Mesenchymal stem cell of adipose (primary cell): Measurements from ENCODE around the gene ABCC4.

DNA sequence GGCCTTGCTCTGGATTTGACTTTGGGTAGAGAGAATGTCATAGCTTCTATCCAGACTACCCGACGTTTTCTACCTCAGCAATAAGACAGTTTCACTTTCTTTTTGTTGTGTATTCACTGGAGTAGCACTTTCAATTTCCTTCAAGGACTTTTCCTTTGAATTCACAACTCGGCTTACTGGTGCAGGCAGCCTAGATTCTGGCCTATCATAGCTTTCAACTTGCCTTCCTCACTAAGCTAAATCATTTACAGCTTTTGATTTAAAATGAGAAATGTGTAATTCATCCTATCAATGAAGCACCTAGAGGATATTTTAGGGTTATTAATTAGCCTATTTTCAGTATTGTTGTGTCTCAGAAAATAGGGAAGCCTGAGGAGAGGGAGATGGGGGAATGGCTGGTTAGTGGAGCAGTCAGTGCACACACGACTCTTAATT lies 420.3 kb upstream of the GPC6 start:
- CAGE, long polyA plus RNA = no peak

- CAGE, long polyA plus RNA = no peak
Measured at GRCh38 chr13:93244430-93244881, 17.8 kb downstream of the GPC6 start.

DNA sequence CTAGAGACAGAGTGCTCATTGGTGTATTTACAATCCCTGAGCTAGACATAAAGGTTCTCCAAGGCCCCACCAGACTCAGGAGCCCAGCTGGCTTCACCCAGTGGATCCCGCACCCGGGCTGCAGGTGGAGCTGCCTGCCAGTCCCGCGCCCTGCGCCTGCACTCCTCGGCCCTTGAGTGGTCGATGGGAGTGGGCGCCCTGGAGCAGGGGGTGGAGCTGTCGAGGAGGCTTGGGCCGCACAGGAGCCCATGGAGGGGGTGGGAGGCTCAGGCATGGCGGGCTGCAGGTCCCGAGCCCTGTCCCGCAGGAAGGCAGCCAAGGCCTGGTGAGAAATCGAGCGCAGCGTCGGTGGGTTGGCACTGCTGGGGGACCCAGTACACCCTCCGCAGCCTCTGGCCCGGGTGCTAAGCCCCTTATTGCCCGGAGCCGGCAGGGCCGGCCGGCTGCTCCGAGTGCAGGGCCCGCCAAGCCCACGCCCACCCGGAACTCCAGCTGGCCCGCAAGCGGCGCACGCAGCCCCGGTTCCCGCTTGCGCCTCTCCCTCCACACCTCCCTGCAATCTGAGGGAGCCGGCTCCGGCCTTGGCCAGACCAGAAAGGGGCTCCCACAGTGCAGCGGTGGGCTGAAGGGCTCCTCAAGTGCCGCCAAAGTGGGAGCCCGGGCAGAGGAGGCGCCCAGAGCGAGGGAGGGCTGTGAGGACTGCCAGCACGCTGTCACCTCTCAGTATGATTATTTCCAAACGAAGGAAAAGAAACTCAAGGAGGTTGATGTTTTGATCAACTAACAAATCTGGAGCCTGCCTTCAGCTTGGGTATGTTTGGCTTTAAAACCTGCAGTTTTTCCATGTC lies 228.2 kb downstream of the GPC6 start:
- CAGE, long polyA plus RNA = no peak

DNA sequence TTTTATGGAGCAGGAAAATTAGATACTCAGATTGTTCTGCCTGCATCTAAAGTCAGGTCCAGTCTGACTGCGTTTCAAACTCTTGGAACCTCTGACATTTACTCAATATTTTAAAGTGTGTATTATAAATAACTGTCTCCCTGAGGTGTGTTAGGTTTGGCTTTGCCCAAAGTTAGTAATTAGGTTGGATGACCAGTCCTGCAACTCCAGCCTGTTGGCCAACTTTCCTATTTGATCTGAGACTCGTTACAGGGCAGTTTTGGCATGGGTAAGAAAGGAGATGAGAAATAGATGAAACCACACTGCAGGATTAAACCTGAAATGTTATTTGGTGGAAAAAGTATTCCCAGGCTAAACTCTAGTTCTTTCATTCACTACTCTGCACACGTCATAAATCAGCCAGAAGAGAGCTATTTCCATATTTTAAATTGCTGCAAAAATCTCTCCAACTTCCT lies 357.1 kb downstream of the DCT start:
- CAGE, long polyA plus RNA = no peak

DNA sequence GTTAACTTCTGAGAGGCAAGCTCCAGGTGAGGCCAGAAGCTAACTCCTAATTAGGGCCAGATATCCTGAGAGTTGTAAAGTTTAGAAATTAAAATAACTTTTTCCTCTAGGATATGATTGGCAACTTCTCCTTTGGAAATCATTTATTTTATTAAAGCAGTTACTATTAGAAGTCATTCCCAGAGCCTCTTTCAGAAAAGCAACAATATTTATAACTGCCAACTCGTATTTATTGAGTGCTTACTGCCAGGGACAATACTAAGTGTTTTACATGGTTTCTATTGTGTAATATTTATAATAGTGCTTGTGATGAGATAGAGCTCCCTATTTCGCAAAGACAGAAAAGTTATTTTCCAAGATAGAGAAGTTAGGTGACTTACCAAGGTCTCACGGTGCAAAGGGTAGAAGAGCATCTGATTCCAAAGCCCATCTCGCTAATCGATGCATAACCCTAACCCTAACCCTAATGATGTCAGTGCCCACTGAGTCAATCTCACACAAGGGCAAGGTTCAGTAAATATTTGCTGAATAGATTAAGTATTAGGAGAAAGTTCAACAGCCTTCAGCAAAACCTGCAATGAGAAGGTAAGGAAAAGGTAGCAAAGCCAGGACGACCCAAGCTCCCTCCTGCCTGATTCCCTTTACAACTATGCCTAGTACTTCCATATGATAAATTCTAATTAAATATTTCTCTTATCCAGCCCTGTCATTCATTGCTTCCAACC lies 187.5 kb downstream of the DCT start:
- CAGE, long polyA plus RNA = no peak

DNA sequence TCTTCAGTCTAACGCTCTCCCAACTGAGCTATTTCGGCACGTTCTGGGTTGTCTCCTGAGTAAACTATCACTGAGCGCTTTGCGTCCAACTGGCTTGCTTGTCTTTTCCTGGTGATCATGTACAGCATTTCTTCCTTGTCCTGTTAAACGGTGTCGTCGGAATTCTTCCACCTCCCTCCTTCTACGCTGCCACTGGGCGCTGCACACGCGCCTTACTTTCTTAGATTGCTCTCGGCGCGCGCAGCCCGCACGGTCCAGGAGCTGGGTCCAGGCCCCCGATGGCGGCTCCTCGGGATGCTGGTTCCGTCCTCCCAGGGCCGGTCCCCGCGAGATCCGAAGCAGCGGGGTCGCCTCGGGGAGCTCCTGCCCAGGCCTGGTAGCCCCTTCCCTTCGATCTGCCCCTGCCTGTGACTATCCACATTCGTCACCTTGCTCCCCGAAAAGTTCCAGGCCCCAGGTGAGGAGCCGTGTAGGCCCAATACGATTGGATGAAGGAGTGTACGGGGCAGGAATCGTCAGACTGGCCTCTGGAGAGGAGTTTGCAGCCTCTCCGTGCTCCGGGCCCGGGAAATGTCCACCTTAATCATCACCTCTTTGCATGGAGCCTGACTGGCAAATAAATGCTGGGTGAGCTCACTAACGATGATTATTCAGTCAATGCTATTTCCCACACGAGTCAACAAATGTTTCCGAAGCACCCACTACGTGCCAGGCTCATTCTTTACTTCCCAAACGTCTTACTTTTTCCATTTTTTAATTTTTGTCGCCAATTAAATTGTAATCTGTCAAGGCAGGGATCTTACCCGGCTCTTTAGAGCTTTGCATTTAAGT lies 46.1 kb downstream of the TGDS start:
- CAGE, long polyA plus RNA = no peak

DNA sequence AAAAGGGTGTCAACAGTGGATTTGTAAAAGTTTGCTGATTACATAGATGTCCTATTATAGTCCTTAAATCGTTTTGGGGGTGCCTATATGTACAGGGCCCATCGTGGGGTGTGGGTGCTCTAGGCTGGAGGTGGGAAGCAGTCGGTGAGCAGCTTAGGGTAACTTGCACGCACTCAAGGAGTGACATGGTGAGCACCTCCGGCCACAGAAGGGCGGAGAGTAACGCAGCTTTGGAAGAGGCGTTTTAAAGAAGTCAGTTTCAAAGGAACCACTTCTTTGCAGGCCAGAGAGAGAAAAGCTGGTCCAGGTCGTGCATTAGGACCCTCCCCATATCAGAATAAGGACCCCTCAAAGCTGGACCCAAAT lies 363 bp downstream of the TGDS start:
- CAGE, long polyA plus RNA = no peak

DNA sequence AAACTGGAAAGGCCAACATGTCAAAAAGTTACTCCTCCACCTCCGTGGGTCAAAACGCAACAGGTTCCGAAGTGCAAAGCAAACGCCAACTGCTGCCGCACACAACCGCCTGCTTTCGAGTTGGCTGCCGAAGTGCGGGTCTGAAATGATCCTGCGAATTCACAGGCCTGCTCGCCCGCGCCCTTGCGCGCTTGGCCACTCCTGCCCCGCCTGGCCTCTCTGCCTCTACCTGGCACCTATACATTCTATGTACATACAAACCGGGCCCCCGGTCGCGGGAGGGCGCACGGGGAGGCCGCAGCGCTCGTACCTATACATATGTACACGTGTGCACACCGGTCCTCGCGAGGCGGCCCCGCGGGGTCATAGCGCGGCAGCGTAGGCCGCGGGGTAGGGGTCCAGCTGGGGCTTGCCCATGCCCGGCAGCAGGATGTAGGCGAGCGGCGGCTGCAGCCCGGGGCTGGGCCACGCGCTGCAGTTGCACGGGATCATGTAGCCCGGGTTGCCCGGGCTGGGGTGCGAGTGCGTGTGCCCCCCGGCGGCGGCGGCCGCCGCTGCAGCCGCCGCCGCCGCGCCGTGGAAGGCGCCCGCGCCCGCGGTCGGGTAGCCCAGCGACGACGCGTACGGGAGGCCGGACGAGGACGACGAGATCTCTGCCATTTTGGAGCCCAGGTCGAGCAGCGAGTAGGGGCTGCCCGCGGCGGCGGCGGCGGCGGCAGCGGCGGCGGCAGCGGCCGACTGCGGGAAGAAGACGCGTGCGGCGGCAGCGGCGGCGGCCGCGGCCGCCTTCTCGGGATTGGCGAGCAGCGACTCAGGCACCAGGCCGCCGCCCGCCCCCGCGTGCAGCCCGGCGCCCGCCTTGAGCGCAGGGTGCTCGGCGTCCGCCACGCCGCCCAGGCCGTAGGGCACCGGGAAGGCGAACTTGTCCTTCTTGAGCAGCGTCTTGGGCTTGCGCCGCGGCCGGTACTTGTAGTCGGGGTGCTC lies 1.2 kb downstream of the SOX21 start:
- CAGE, long polyA plus RNA = no peak

DNA sequence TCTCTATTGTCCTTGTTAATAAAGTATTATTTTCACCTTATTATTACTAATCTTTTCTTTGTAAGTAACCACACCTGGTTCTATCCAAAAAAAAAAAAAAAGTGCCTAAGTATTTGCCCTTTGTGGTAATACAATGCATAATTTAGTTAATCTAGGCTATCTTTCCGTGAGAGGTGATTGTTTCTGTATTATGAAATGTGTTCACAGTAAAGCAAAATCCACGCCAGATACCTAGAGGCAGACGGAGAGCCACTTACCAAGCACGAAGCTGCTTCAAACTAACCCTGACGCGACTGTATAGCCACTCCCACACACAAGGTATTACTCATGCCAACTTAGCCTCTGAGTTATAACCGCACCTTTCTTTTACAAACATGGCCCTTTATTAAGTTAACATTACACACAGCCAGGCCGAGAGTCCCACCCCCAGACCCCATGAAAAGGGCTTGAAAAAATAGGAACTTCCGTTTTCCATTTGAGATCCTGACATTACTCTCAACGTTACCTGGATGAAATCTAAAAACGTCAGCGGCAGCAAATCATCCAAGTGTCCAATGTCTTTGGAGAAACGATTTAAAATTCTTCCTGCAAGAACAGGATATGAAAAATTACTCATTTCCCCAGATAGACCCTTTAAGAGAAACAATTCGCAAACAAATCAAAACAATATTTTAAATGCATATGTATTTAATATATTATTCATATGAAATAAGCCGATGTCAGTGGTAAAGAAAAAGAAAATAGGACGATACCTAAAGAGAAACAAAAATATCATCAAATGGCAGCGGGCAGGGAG lies 185.6 kb downstream of the ABCC4 start:
- CAGE, long polyA plus RNA = no peak

DNA sequence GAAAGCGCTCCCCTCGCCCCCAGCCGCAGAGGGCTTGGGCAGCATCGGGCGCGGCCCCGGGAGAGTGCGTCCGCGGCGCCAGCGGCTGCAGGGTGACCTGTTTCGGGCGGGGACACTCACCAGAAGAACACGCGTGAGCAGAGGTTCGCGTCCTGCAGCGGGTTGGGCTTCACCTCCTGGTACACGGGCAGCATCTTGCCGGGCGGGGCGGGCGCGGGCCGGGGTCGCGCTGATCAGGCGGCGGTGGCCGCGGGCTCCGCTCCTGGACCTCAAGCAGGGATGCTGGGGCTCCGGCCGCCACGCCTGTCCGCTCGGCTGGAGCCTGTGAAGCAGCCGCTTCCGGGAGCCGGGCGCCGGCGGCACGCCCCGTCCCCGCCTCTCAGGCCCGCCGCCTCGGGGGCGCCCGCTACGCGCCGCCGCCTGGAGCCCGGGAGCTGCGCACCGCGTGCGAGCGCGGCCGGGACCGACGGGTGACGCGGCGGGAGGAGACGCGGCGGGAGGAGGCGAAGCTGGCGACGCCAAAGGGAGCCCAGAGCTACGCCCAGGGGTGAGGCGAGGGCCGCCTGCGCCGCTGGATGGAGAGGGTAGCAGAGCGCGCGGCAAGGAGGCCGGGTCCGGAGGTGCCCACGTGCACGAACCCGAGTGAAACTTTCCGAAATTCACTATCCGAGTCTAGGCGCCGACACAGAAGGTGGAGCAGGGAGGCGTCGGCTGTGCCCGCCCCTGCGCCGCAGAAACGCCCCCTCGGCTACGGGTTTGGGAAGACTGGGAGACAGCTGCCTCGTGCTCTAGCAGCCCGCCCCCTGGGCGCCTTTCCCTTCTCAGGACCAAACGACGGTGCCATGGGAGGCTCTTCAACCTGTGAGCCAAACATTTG lies at the start of gene ABCC4:
ABCC4 (minus strand) TSS at position 331 of the 877 bp plus-strand sequence.
- CAGE, long polyA plus RNA = no peak

GRCh38 chr13:95530334-95530768 lies 22.2 kb upstream of the CLDN10 start:
- CAGE, long polyA plus RNA = no peak

DNA sequence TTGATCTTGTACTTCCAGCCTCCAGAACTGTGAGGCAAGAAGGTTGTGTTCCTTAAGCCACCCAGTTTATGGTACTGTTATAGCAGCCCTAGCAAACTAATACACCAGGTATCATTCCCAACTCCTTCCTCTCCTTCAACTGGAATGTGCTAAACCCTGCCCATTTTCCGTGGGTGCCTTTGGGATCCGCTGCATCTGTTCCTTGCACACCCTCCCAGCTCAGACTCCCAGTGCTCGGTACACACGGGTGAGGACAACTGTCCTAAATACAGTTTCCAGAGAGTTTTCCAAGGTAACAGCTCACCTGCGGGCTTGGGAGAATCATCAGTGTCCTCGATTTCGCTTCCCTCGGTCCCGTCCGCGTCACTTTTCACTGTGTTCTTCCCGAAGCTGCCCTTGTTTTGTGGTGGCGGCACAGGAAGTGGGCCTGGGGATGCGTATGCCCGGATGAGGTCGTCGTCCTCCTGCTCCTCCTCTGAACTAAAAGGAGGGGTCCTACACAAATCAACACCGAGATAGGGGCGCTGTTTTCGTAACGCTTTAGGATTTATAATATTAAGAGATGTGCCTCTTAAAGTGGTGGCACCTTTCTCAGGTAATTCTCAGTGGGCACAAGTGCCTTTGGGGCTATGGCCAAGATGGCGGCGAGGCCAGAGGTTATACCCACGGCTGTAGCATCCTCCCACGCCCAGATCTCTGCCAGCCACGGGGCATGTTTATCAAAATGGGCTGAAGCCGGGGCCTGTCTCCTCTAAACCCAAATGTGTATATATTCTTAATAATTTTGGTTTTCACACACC lies 34.9 kb downstream of the CLDN10 start:
- CAGE, long polyA plus RNA = no peak

GRCh38 chr13:95713575-95713922 lies 36.6 kb downstream of the DNAJC3 start:
- CAGE, long polyA plus RNA = no peak

DNA sequence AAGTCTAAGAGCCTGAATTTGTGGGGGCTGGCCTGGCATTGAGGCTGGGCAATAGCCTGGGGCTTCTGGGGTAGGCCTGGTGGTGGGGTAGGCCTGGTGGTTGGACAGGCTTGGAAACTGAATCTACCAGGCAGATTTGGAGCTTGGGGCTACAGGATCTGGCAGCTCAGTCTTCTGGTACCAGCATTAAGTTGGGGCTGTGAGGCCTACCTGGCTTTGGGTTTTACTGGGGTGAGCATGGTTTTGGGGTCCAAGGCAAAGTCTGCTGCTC lies 176.9 kb downstream of the UGGT2 start:
- CAGE, long polyA plus RNA = no peak

GRCh38 chr13:96983922-96984297 lies 10.4 kb downstream of the OXGR1 start:
- CAGE, long polyA plus RNA = no peak

GRCh38 chr13:97190944-97191471 lies 31.1 kb upstream of the MBNL2 start:
- CAGE, long polyA plus RNA = no peak

DNA sequence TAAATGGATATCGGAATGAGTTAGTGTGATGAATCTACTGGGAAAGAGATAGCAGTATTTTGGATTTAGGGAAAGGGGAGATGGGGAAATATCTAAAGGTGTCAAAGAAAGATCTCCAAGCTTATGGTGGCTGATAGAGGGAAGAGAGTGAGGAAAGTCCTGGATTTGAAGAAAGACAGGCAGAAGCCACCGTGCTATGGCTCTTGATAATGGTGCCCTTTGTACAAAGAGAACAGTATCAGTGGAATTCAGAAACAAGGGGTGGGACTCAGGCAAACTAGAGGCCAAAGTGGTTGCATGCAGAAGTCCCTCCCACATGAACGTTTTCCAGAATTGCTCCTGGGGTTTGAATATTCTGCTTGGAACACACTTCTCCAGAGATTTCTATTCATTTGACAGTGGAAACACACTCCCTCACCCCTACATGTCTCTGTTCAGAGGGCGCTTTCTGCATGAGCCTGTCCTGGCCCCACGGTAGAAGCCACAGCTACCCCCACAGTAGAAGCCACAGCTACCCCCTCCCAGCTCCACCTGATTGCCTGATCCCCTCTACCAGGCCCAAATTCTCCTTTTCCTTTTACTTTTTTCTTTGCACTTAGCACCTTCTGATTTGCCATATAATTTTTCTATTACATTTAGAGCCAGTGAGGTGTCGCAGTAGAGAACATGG lies 10.1 kb upstream of the MBNL2 start:
- CAGE, long polyA plus RNA = no peak

DNA sequence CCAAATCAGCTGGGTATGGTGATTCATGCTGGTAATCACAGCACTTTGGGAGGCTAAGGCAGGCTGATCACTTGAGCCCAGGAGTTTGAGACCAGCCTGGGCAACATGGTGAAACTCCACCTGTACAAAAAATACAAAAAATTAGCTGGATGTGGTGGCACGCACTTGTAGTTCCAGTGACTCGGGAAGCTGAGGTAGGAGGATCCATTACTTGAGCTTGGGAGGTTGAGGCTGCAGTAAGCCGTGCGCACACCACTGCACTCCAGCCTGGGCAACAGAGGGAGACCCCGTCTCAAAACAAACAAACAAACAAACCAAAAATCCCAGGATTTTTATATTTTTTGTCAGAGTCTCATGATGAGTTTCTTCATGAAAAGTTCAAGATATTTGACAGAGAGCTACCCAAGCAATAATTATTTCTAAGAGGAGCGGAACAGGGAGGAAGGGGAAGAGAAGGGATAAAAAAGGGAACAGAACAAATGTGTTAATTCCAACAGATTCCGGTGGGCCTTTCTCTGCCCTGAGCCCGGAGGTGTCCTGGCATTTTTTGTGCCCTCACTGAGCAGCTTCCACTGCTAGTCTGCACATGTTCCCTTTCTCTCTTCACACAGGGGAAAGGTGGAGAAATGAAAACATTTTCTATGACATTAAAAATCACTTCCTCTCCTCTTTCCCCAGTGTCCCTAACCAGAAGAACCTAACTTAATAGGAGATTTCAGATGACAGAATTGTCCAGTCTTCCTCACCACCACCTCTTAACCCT lies 83.5 kb downstream of the MBNL2 start:
- CAGE, long polyA plus RNA = no peak

DNA sequence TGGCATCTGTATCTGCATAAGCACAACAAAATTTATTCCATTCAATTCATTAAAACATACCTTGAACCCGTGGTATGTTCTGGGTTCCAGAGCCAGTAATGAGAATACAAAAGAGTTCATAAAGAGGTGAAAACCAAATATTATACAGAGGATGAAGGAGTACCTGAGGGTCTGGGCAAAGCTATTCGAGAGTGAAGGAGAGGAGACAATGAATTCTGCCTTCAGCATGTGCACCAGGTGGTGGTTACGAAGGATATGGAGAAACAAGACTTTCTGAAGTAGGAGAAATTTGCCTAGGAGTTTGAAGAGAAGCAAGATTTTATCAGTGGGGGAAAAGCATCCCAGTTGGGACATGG lies 73.0 kb upstream of the RAP2A start:
- CAGE, long polyA plus RNA = no peak

DNA sequence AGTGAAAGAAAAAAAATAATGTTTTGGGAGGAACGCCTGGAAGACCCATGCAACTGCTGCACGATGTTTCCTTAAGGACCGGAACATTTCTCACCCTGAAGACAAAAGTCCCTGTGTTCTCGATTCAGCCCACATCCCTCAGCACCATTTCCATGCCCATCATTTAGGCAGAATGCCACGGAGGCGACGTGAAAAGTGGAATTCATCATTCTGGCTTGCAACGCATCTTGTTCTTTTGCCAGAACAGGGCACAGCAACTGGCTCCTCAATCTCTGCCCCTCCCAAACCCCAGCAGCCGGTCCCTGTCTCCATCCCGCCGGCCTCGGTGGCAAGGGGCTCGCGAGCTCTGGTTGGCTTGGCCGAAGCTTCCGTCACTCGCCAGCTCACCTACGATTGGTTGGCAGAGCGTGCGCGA lies 1.3 kb upstream of the RAP2A start:
- CAGE, long polyA plus RNA = no peak